ENCODE data around the genes FAAP20 and HES5.

GRCh38 chr1:2103014-2103767, 53.0 kb downstream of the PRKCZ start:
- PRO-cap: no peak

DNA sequence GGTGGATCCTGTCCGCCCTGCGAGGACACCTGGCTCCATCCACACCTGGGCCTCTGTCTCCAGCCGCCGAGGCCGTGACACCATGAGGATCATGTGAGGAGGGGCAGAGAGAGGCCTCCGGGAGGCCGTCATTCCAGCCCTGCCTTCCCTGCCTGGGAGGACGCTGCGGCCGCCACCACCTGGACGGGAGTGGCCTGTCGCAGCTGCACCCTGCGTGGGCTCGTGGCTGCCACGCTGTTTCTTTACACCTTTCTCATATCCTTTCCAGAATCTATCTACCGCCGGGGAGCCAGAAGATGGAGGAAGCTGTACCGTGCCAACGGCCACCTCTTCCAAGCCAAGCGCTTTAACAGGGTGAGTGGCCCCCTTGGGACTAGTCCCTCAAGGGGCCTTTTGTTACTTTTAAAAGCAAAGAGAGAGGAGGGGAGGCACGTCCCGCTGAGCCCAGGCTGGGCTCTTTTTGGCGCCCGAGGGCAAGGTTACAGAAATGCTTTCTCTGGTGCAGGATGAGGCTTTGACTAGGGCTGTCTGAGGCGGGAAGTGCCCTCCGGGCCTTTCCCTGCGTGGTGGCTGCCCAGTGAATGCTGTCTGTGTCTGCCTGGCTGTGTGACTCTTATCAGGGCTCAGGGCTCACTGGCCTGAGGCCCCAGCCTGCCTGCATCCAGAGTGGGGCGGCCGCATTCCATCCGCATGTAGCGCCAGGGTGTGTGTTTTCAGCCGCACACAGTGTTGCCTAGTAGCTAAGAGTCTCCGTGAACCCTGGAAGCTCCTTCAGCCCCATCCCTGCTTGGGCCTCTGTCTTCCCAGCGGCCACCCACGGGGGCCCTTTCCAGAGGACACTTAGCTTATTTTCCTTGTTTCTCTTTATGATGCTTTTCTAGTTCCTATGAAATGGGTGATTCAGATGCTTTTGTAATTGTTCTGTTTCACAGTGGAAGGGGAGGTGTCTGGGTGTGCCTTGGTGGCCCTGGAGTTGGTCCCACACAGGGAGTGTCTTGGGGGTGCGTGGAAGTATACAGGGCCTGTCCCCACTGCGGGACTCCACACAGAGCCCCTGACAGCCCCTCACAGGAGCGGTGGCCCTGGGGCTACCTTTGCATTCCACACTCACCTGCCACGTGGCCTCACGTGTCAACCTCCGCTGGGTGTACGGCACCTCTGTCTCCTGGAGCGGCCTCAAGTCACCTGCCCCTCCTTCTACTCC, 59.2 kb downstream of the FAAP20 start:
- PRO-cap: no peak

DNA sequence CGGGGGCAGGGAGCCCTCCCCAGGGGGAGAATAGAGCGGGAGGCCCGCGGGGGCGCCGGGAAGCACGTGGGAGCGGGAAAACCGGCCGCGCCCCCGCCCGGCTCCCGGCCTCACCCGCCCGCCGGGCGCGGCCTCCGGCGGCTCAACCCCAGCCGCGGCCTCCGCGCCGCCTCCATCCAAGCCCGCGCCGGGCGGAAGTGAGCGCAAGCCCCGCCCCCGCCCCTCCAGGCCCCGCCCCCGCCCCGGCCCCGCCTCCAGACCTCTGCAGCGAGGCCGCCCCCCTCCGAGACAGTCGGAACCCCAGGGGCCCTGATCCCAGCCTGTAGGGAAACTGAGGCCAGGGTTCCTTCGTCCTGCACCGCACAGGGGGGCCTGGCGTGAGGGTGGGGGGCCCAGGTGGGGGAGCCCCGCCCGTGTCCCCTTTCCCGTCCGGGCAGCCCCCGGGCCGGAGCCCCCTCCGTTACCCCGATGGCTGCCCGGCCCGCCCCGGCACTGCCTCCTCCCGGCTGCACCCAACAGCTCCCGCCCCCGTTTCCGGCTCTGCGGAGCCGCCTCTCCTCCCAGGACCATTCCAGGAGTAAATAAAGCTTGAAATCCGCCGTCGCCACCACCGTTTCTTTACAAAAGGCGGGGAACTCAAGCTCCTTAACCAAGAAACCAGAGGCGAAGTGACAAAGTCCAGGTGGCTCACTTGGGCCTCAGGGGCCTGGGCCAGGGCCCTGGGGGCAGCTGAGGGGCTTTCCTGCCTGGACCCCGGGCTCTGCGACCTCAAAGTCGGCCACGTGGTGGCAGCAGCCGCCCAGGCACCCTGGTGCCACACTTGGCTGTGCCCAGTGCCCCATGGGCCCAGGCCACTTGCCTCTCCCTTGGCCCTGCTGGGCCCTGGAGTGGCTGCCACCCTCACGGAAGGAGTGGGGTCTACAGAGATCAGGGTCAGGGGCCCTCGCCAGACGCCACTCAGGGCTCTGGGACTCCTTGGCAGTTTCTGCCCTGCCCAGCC, at the start of gene FAAP20:
Gene FAAP20 (minus strand): TSS at position 199 of the 1,000 bp plus-strand sequence.
- PRO-cap: unidirectional peak, minus-strand start at position 126 of the sequence; unidirectional peak, plus-strand start at position 580 of the sequence; unidirectional peak, plus-strand start at position 613 of the sequence

DNA sequence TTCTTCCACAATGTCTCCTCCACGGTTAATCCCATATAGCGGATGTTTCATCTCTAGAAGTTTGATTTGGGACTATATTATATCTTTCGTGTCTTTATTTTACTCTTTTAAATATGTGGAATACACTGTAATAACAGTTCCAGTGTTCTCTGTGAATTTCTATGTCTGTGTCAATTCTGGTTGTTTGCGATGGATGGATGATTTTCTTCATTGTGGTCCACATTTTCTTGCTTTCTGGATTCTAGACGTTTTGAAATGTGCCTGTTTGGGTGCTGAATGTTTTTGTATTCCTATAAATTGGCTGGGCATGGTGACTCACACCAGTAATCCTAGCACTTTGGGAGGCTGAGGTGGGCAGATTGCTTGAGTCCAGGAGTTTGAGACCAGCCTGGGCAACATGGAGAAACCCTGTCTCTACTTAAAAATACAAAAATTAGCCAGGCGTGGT, 37.3 kb downstream of the SKI start:
- PRO-cap: no peak

DNA sequence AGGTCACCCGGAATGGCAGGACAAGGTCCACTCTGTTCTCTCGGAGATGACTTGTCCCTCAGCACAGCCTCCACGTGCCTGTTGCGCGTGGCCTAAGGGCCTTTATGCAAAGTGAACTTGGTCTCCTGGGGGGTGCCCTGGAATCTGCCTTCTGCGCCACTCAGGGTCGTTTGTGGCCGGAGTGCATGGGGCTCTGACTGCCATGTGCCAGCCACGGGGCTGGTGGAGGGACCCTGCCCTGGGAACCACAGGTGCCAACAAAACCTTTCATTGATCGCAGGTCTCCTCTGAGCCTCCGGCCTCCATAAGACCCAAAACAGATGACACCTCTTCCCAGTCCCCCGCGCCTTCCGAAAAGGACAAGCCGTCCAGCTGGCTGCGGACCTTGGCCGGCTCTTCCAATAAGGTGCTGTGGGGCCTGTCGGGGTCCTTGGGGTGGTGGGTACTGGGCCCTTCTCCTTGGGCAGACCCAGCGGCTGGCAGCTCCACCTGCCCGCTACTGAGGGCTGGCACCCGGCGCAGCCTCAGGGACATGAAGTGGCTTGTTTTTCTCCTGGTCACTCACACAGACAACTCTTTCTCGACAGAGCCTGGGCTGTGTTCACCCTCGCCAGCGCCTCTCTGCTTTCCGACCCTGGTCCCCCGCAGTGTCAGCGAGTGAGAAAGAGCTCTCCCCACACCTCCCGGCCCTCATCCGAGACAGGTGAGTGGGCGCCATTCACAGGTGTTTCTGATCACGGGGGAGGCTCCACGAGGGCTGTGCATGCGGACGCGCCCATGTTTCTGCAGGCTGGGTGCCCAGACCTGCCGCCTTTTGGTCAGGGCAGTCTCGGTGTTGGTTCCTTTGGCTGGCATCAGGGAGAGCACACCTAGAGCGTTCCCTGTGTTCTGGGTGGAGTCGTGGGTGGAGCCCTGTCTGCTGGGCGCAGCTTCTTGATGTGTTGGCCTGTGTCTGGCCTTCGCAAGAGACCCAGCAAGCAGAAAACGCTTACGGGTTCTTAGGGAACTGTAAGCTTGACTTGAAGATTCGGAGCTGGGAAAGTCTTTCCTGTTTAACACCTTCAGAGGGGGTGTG, 74.9 kb downstream of the SKI start:
- PRO-cap: no peak

DNA sequence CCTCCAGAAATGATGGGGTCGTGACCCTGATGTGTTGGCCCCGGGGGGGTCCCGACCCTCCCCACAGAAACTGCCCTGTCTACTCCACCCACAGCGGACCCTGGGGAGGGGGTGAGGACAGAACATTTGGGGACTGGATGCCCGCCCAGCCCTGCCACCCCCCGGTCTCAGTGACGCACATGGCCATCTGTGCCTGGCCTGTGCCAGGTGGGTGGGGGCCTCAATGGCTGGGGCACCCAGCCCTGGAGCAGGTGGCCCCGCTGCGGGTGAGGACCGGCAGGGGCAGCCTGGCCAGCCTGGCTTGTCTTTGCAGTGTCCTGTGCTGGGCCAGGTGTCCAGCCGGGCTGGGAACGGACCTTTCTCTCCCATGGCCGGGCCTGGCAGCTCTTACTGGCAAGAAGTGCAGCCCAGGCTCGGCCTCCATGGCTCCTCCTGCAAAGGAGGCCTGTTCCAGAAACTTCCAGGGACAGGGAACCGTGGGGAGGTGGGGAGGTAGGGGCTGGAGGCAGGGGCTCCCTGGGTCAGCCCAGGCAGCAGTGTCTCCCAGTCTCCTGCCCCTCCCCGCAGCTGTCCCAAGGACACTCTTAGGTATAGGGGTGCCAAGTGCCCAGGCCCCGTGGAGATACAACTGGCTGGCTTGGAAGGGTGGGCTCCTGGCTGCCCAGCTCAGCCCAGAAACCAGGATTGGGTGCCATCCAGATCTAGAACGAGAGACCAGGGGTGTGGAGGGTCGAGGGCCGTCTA, 78.4 kb downstream of the MORN1 start:
- PRO-cap: no peak

DNA sequence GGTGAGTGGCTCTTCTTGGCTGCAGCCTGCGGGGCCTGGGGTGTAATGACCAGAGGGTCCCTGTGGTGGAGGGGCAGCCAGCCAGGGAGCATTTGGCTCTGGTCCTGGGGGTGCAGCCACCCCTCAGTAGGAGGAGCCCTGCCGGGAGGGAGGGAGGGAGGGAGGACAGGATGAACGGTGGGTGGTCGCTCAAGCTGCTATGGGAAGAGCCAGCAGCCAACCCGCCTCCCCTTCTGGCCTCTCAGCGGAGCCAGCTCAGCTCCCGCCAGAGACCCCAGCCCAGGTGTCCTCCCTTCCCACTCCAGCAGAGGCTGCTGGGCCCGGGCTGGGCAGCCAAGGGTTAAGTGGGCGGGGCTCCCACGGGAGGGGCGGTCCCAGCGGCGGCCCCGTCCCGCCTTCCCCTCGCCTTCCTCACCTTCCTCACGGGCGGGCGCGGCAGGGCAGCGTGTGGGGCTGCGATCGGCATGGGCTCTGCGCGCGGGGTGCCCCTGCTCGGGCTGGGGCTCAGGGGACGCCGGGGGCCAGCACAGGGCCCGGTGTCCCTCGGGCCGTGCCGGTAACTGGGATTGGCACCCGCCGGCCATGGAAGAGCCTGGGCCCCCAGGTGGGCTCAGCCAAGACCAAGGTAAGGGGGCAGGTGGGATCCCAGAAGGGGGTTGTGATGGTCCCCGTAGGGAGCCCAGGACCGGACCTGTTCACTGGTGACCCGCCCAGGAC, 8.9 kb upstream of the PLCH2 start:
- PRO-cap: no peak

GRCh38 chr1:2525424-2525885, 941 bp downstream of the PANK4 start:
- PRO-cap: no peak

GRCh38 chr1:2530155-2530752, at the start of gene HES5:
Gene HES5, minus strand, starts transcription at chr1:2530263.
- PRO-cap: no peak

DNA sequence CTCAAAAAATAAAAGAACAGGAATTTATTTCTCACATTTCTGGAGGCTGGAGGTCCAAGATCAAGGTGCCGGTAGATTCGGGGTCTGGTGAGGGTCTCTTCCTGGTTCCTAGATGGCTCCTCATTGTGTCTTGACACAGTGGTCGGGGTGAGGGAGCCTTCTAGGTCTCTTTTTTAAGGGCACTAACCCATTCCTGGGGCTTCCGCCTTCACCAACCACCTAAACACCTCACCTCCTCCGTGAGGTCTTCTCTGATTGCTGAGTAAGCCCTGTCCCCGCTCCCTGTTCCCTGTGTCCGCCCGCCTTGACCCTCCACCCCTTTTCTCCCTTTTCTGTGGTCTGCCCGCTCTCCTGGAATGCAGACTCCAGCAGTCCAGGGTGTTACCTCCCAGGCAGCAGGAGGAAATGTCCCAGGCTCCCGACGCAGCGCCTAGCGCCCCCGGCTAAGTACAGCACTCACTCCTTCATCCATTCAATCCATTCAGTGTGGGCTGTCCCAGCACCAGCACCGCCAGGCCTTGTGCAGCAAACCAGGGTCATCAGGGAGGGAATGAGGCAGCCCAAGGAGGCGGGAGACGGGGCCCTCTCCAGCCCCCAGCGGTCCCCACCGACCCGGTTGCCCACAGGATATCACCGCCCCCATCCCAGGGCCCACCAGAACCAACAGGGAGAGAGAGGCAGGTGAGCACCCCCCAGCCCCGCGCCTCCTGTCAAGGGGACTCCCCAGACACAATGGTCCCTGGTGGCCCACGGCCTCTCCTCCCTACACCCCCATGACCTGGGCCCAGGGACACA, 10.0 kb downstream of the TNFRSF14 start:
- PRO-cap: no peak

- PRO-cap: no peak
Measured at GRCh38 chr1:2847314-2847726, 45.8 kb upstream of the TTC34 start.

DNA sequence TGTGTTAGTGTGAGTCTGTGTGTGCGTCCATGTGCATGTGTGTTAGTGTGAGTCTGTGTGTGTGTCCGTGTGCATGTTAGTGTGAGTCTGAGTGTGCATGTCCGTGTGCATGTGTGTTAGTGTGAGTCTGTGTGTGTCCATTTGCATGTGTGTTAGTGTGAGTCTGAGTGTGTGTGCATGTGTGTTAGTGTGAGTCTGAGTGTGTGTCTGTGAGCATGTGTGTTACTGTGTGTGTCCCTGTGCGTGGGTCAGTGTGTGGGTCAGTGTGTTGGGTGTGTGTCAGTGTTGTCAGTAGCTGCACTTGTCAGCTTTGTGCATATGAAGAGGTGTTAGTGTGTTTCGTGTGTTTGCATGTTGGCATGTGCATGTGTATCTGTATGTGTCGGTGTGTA, 76.4 kb upstream of the ACTRT2 start:
- PRO-cap: no peak

DNA sequence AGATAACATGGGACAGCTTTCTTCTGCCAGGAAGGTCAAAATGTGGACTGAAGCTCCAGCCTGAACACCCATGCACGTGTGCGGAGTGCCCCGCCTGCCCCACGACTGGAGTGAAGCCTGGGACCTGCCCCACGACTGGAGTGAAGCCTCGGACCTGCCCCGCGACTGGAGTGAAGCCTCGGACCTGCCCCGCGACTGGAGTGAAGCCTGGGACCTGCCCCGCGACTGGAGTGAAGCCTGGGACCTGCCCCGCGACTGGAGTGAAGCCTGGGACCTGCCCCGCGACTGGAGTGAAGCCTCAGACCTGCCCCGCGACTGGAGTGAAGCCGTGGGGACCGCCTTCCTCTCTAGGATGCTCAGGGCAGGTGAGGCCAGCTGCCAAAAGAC, 61.4 kb upstream of the ACTRT2 start:
- PRO-cap: unidirectional peak, minus-strand start at position 197 of the sequence; unidirectional peak, minus-strand start at position 317 of the sequence

DNA sequence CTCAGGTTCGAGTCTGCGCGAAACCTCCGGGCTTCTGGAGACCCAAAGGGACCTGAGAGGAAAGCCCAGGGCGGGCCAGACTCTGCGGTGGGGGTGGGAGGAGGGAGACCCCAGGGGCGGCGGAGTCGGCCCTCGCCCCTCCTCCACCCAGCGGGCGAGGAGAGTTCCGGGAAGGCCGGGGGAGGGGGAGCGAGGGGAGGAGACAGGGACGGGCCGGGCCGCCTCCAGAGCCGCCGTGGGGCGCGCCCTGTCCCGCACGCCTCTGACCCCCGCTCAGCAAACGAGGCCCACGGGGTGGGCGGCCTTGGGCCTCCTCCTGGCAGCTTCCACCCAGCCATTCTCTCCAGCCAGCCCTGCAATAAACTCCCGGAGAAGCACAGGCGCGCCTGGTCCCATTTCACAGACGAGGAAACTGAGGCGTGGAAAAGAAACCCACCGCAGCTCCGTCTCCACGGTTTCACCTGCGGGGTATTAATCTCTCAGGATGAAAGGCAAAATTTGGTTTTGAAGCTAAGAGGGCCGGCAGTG, 5.9 kb upstream of the PRDM16 start:
- PRO-cap: no peak

- PRO-cap: bidirectional peak, plus-strand start at chr1:3076350, minus-strand start at chr1:3076130
Measured at GRCh38 chr1:3075885-3076560, 7.0 kb downstream of the PRDM16 start.

DNA sequence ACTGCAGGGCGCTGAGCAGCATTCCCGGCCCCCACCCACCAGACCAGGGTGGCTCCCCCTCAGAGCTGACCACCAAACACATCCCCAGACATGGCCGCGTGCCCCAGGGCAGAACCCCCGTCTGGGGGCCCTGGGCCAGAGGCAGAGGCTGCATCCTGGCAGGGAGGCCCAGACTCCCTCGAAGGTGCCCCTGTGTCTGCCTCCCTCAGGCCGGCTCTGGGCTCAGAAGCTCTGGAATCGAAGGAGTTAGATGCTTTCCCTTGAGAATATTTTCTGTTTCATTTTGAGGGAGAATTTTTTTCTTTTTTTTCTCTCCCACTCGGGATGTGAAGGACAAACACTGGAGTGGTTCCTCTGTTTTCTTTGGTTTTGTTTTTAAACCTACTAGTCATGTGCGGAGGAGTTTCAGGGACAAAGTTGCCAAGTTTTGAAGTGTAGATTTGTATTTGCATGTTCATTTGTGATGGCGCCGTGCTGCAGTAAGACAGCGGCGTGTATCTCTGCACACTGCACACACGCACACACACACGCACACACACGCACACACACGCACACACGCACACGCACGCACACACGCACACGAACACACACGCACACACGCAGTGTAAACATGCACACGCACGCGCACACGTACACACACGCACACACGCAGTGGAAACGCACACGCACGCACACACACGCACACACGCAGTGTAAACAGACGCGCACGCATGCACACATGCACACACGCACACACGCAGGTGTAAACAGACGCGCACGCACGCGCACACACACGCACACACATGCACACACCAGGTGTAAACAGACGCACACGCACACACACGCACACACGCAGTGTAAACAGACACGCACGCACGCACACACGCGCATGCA, 44.9 kb downstream of the PRDM16 start:
- PRO-cap: no peak

DNA sequence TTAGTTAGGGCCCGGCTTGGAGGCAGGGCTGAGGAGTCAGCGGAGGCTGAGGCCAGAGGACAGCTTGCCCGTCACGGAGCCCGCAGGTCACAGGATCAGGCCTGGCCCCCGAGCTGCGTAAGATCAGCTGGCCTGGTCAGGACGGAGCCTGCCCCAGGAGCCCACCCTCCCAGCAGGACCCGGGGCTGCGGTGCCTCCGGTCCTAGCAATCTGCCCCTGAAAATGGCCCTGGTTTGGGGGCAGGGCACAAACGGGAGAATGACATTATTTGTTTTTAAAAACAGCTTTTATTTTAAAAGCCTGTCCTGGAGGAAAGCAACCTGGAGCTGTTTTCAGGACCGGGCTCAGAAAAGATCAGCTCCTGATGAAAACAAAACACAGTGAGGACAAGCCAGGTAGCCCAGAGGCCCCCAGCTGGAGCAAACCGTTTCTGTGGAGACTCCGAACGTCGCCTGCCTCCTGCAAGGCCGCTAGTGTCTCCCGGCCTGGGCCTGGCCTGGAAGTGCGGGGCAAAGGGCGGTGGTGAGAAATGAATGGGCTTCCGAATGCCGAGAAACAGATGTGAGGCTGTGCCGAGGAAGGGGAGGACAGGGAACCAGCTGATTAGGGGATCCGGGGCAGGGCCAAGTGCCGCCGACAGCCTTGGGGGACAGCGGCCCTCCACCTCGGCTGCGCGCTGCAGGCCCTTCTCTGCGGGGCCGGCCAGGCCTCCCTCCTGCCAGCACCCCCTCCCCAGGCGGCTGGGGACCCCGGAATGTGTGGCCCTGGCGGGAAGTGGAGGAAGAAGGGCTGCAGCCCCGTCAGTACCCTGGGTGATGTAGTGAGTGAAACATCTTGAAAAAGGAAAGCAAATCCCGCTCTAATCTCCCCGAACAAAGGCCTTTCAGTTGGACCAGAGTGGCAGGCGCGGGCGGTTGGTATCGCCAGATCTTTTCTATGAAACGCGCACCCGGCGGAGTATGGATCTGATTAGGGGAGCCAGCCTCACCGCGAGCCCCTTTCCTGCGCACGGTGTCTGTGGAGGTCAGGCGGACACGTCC, 52.4 kb downstream of the PRDM16 start:
- PRO-cap: no peak

DNA sequence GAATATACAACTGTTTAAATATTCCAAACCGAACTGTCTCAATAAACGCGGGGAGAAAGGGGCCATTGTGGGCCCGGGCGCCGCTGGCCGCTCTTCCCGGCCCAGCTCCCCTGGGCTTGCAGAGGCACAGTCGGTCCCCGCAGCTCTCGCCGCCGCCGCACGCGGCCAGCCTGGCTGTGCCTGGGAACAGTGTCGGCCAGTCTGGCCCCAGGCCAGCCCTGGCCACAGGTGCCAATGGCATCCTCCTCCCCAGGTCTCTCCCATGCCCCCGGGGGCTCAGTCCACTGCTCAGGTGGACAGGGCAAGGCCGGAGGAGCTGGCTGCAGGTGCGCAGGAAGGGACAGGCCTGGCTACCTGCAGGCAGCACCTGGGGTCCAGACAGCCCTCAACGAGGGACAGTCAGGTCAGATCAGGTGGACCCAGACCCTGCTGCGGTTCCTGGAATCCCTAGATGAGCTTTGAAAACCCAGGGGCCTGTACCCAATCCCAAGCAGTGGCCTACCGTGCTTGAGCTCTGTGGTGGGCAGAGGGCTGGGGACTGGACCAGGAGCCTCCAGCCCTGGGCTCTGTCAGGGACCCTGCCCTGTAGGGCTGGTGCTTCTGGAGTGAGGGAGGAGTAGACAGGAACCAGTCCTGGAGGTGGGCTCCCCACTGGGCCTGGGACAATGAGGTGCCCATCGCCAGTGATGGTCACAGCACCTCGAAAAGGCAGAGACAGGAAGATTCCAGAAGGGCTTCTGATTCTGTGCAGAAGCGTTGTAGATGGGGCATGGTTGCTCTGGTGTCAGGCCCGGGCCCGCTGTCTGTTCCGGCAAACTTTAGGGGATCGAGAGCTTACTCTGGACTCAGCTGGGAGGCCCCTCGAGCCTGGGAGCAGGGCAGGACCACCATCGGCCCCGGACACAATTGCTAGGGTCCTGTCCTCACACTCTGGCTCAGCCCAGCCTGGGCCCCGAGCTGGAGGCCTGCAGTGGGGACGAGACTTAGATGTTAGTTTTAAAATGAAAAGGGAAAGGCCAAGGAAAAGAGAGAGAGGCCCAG, 57.4 kb downstream of the PRDM16 start:
- PRO-cap: no peak

DNA sequence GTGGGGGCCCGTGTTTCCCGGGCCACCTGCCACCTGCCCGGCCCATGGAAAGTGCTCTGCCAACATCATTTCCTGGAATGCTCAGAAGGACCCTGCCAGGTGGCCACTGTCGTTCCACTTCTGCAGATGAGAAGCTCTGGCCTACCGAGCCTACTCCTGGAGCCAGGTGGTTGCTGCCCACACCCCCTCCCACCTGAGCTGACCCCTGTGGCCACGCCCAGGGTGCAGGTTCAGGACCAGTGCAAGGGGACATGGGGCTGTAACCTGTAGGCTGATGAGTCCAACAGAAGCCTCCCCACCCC, 99.7 kb downstream of the PRDM16 start:
- PRO-cap: no peak

- PRO-cap: bidirectional peak, plus-strand start at chr1:3195632, minus-strand start at chr1:3195275
Measured at GRCh38 chr1:3194923-3195500, 126.0 kb downstream of the PRDM16 start.